Sigmoid colon (tissue), 4 donors: ENCODE results near the genes MYO1G and NACAD.

DNA sequence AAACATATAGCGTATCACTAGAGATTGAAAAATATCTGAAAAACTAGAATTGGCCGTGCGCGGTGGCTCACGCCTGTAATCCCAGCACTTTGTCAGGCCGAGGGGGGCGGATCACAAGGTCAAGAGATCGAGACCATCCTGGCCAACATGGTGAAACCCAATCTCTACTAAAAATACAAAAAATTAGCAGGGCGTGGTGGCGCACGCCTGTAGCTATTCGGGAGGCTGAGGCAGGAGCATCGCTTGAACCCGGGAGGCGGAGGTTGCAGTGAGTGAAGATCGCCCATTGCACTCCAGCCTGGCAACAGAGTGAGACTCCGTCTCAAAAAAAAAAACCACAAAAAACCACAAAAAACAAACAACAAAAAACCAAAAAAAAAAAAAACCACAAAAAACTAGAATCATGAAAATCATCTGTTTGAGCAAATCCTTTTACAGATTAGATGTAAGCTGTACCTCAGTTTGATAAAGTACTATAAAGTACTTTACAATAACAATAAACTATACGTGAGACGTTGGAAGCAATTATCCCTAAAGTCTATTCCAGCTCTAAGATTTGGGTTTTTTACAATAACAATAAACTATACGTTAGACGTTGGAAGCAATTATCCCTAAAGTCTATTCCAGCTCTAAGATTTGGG is 1.5 kb downstream of the H2AZ2 start:
- PRO-cap: no peak
- RAMPAGE, long total RNA, 4 experiments: no peak in any of the 4 experiments

GRCh38 chr7:44848938-44849515 is 1.1 kb upstream of the H2AZ2 start:
- PRO-cap: no peak
- RAMPAGE, long total RNA, 4 experiments: no peak in any of the 4 experiments

DNA sequence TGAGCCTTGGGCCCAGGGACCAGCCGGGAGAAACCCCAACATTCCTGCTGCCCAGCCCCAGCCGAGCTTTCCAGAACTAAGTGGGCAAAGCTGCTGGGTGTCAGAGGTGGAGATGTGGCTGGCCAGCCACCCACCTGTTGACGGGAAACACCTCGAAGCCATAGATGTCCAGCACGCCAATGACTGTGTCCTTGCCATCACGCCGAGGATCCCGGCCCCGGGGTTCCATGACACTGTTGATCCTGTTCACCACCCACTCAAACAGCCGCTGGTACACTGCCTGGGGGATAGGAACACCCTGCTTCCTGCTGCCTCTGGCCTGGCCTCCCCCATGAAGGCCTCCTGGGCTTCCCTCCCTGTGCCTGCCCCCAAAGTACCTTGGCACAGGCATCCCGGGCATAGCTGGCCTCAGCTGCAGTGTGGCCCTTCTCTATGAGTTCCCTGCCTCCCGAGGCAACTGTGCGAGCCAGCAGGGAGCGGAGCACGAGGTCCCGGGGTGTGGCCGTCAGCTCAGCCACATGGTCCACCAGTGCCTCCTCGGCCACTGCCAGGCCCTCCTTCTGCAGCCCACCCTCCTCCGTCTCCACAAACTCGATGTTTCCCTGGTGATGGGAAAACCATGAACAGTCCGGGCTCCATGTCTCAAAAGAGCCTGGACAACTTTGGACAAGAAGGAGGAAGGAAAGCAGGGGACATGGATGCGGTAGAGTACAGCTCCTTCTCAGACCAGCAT is 8.2 kb downstream of the MYO1G start:
- PRO-cap: no peak
- RAMPAGE, long total RNA, 4 experiments: no peak in any of the 4 experiments

GRCh38 chr7:44971542-44972653 is 6.9 kb downstream of the MYO1G start:
- PRO-cap: no peak
- RAMPAGE, long total RNA, 4 experiments: no peak in any of the 4 experiments

GRCh38 chr7:44978527-44979505 is at the start of gene MYO1G:
Gene MYO1G (minus strand): TSS chr7:44979015.
- PRO-cap: no peak
- RAMPAGE, long total RNA, 4 experiments: start-site peak on the minus strand in 1 of 4 experiments, at chr7:44979000-44979024 at its widest, 12 reads per replicate

- PRO-cap: no peak
- RAMPAGE, long total RNA, 4 experiments: no peak in any of the 4 experiments
Measured at GRCh38 chr7:45001732-45002757, 2.0 kb downstream of the CCM2 start.

GRCh38 chr7:45006870-45007513 is 7.0 kb downstream of the CCM2 start:
- PRO-cap: no peak
- RAMPAGE, long total RNA, 4 experiments: no peak in any of the 4 experiments

DNA sequence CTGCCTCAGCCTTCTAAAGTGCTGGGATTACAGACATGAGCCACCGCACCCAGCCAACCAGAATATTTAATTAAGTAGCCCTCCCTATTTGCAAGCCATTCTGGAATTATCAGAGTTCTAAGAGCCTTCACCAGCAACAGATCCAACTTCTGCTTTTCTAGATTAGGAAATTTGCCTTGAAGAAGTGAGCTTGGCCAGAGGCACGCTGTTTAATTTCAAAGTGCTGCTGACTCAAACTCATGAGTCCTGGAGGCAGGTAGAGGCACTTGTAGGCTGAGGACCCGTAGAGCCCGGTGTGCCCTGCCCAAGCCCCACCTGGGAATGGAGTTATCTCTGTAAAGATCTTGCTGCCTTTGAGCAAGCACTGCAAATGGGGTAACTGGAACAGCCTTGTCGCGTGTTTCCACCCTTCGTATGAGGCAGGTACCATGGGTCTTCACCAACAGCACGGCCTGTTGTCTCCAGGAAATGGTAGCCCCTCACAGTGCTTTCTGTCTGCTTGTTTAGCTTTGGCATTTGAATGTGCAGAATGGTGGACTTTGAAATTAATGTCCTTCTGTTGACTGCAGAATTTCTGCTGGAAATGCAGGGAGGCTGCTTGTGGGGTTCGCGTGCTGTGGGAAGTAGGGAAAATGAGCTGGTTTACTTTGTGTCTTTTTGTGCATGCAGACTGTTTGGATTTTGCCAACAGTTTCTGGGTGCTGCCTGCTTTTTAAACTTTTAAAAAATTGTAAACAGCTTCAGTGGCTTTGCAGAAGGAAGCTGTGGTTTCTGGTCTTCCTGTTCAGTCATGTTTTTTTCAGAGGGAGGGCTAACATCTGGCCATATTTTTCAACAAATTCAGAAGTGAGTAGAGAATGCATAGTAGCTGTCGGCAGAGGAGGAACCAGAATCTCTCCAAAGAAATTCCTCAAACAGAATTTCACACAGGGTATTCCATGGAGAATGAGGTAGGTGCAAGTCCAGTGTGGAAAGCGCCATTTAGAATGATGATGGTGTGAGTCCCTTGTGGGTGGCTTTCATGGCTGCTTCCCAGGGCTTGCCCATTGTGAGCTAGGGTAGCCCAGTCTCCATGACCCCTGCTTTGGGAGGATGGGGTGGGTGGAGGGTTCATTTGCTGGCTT is 27.2 kb downstream of the CCM2 start:
- PRO-cap: no peak
- RAMPAGE, long total RNA, 4 experiments: no peak in any of the 4 experiments

DNA sequence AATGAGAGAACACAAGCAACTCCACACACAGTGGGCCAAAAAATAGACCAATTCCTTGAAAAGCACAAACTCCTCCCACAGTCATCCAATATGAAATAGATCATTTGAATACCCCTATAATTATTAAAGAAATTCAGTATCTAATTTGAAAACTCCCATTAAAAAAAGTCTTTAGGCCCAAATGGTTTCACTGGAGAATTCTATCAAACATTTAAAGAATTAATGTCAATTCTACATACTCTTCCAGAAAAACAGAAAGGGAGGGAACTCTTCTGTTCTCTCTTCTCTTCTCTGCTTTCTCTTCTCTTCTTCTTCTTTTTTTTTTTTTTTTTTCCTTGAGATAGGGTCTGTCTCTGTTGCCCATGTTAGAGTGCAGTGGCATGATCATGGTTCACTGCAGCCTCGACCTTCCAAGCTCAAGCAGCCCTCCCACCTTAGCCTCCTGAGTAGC is 42.7 kb downstream of the CCM2 start:
- PRO-cap: no peak
- RAMPAGE, long total RNA, 4 experiments: no peak in any of the 4 experiments

DNA sequence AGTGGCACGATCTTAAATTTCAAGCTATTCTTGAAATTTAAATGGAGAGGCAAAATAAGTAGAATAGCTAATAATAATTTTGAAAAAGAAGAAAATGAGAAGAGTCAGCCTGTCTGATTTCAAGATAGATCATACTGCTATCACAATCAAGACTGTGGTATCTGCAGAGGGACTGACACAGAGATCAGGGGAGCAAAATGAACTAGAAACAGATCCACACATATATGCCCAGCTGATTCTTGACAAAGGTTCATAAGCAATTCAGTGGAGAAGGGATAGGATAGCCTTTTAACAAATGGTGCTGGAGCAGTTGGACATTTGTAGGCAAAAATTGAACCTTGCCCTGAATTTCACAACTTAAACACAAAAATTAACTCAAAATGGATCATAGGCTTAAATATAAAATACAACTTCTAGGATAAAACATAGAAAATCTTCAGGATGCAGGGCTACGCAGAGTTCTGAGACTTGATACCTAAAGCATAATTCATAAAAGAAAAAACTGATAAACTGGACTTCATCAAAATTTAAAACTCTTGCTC is 42.5 kb downstream of the NACAD start:
- PRO-cap: no peak
- RAMPAGE, long total RNA, 4 experiments: no peak in any of the 4 experiments

DNA sequence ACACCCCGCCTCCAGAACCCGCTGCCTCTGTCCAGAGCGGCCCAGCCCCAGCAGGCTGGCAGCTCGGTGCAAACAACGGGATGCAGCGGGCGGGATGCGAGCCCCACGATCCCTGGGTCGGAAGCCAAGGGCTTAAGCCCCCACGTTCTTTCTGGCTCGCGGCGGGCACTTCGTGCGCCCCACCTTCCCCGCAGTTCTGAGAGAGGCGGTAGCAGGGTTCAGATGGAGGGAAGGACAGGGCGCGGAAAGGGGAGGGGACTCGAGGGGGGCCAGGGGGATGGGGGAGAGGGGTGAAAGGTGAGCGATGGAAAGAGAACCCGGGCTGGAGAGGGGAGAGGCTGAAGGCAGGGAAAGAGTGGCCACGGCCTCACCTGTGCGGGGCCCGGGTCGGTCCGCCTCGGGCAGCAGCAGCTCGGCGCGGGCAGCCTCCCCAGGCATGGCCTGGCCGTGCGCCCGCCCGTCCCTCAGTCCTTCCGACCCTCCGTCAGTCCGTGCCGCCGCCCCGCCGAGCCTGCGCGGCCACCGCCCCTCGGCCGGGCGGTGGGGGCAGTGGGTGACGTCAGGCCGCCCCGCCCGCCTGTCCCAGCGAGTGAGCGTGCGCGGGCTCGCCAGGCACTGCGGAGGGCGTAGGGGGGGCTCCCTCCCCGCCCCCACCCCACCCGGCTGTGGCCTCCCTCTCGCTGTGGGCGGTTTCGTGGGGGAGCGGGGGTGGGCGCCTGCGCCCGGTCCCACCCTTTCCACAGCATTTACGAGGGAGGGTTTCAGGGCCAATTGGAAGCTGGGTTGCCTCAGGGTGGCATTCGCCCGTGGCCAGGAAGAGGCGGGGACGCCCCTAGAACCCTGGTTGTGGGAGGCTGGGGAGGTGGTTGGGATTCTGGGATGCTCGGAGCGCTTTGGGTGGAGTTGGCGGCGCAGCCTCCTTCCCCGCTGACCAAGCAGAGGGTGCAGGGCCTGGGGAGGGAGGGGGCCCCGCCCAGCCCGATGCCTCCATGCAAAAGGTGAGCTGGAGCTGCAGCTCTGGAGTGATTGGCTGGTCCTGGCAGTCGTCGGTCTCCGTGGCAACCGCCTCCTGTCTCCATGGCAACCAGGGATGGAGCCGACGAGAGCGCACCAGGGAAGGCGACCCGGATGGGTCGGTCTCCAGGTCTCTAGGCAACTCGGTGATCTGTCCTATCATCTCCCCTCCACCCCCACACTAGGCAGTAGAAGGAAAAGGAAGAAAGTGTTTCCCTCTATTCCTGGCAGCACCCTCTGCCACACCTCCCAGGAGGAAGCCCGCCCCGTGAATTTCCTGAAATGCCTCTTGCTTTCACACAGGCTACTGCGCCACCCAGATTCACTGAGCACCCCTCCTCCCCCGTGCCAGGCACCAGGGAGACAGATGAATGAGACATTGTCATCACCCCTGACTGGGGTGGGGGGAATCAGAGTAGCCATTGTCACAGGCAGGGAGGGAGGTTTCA is at the start of gene NACAD:
Gene NACAD (minus strand): TSS at position 513 of the 1,463 bp plus-strand sequence.
- PRO-cap: unidirectional peak, minus-strand start at position 513 of the sequence
- RAMPAGE, long total RNA, 4 experiments: no peak in any of the 4 experiments

DNA sequence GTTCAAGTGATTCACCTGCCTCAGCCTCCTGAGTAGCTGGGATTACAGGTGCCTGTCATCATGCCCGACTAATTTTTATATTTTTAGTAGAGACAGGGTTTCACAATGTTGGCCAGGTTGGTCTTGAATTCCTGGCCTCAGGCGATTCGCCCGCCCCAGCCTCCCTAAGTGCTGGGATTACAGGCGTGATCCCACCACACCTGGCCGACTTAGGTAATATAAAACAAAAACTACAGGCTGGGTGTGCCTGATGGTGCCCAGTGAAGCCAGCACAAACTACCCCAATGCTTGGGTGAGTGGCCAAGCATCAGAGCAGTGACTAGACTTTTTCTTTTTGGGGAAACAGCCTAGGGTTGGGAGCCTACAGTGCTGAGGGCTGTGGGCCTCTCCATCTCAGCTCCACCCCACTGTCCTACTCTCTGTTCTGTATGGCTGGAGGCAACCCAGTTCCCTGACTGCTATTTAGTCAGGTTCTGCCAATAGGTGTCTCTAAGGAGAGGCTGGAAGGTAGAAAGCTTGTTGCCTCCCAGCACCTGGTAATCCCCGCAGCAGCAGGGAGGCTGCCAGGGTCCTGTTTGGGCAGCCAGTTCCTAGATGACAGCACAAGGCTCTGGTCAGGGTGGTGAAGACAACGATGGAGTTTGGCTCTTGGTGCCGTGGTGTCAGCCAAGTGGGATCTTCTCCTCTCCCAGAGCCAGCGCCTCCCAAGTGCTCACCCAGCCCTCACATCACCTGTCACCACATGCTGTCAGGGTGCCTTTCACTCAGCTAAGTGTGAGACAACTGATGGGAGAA is 10.4 kb upstream of the NACAD start:
- PRO-cap: no peak
- RAMPAGE, long total RNA, 4 experiments: no peak in any of the 4 experiments

DNA sequence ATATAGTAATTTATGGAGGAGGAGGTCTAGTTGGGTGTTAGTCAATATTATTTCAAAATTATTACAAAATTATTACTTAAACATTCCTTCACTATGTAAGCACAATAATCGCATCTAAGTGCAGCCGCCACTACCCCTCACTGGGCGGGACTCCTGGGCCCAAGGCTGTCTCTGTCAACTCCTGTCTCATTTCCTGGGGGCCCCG is 82.5 kb downstream of the RAMP3 start:
- PRO-cap: no peak
- RAMPAGE, long total RNA, 4 experiments: no peak in any of the 4 experiments

DNA sequence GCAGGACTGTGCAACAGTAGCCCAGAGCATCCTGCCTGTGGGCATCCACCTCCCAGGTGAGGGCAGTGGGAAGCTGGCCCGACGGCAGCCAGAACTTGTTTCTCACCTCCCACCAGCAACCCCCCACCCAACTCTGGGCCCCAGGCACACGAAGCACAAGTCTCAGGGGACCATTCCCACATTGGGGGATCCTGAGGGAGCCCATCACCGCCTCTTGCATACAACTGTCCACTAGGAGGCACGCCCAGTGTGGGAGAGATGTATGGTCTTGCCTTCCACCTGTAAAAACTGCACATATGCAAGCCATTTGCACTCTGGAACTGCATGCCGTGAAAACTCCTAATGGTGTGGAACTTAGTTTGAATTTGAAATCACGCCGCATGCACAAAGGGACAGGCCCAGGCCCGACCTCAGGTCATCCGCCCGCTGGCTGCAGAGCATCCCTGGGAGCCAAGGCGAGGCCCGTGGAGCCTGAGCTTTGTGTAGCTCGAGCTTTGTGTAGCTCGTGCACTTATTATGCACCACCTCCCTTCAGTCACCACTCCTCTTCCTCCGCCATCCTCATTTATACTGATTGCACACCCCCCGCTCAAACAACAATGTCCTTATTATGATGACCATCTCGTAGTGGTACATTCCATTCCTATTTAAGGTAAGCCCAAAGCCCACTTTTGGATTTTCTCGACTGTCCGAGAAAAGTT is 147.9 kb downstream of the ADCY1 start:
- PRO-cap: no peak
- RAMPAGE, long total RNA, 4 experiments: no peak in any of the 4 experiments

DNA sequence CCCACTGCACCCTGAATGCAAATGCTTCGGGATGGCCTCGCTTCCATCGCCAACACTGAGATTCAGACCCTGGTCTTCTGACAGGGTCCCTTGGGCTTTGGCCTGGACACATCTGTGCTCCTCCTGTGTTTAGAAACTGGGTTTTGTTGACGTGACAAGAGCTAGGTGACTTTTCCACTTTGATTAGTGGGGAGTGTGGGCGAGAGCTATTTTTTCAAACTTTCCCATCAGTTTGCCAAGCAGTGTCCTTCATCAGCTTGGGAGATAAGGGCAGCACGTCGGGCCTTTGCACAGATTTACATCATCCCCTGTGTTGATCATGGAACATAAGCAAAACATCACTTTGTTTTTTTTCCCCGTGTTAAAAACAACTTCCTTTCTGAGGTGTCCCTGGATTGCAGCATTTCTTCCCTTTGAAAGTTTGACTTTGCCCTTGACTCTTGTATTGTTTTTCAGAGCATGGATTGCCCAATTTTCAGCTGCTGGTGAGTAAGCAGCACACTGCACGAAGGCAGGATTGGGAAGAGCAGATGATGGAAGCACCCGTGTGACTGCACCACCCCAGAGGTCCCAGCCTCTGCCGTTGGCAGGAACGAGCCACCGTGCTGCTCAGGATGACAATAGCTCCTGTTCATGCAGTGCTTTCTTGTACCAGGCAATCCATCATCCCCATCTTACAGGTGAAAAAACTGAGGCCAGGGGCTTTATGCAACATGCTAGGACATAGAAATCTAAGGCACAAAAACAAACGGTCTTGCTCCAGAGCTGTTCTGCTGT is 6.4 kb upstream of the IGFBP1 start:
- PRO-cap: no peak
- RAMPAGE, long total RNA, 4 experiments: no peak in any of the 4 experiments

DNA sequence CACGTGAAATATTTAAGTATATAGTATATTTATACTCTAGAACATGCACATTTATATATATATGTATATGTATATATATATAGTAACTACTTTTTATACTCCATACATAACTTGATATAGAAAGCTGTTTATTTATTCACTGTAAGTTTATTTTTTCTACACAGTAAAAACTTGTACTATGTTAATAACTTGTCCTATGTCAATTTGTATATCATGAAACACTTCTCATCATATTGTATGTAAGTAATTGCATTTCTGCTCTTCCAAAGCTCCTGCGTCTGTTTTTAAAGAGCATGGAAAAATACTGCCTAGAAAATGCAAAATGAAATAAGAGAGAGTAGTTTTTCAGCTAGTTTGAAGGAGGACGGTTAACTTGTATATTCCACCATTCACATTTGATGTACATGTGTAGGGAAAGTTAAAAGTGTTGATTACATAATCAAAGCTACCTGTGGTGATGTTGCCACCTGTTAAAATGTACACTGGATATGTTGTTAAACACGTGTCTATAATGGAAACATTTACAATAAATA is 4.9 kb downstream of the IGFBP1 start:
- PRO-cap: no peak
- RAMPAGE, long total RNA, 4 experiments: no peak in any of the 4 experiments

DNA sequence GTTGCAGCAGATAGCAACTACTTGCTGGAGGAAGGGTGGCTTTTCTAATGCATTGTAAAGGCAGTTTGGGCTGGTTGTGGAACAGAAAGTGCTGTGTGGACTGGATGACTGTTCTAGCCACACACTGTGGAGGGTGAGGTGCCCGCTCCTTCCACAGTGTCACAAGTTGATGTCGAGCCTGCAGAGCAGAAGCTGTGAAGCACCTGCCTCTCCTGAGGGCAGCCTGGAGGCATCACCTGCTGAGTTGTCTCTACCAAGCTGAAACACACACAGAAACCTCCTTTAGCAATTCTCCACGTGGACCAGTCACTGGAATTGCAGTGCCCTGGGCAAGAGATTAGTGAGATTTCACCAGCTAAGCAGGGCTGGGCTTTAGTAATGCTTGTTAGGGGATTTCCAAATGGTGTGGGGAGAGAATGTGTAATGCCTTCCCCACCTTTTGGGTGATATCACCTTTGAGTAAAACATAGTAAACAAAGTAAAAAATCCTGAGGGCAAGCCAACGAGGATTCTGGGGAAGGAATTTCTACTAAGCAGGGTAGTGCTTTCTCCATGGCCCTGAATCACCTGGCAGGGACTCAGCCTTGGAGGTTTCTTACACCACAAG is 232.9 kb upstream of the IGFBP3 start:
- PRO-cap: no peak
- RAMPAGE, long total RNA, 4 experiments: no peak in any of the 4 experiments

DNA sequence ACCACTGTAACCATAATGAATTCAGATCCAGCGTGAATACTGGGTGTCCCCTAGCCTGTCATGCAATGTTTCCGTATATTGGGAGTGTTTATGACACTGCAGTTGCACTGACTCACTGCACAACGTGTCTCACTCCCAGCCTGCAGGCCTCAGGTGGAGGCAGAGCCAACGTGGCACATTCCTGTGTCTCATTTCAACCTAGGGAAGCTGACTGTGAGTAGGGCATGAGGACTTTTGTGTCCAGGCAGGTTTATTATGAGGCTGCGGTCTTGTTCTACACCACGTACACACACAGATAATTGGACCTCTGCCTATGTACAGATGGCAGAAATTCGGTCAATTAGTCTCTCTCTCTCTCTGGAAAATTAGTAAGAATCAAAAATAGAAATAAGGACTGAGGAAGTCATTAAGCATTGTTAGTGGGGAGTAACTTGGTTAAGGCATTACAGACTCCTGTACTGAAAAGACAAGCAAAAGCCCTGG is 299.1 kb upstream of the IGFBP3 start:
- PRO-cap: no peak
- RAMPAGE, long total RNA, 4 experiments: no peak in any of the 4 experiments

DNA sequence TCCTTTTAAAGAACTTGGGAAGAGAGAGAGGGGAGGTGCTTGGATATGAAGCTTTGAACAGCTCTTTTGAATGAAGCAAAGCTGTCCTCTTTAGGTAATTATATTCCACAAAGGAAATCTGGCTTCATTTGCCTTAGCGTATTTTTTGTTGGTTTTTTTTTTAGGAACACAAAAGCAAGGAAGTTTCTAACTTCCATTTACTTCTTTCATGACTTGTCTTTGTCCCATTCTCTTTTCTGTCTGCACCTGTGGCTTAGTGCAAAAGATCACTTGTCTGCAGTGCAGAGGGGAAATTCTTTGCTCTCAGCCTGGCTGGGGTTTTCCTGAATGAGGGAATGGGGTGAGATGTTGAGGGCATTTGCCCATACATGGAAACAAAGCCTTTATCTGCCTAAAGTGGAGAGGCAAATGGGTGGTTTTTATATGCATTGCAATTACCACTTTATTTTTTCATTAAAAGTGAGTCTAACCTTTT is 361.0 kb upstream of the IGFBP3 start:
- PRO-cap: no peak
- RAMPAGE, long total RNA, 4 experiments: no peak in any of the 4 experiments

GRCh38 chr7:46695002-46695641 is 774.0 kb upstream of the IGFBP3 start:
- PRO-cap: no peak
- RAMPAGE, long total RNA, 4 experiments: no peak in any of the 4 experiments